LNCaP clone FGC (cell line): ENCODE measurements around the genes MIER3, PLK2 and RAB3C.

DNA sequence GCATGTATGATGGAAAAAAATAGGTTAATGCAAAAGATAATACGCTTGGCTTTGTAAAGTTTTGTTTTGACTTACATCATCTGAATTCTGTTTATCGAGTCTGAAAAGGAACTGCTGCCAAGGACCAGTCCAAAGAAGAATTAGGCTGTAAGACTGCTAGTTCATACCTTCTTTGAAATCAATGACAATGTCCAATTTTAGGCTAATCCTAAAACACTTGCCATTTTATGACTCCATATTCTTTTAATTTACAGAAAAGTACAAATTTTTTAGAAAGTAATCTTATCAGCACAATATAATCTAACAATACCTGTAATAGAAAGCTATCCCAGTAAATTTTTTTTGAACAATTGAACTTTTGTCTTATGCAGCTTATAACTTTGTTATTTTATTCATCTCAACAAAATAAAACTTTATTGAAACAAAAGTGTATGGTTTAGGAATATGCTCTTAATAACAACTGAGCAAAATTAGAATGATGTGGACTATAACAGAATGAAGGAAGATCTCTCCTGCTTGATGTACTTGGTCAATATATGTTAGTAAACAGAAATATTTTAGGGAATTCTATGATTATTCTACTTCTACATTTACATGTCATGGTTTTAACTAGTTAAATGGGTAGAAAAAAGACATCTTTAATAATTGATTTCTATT is 57.2 kb downstream of the IL6ST start:
- RRBS, 2 experiments, result no CpG with 5 or more reads among the region's 2 CpGs

- RRBS, 2 experiments, result no CpG with 5 or more reads among the region's 10 CpGs
Measured at GRCh38 chr5:55977757-55978512, 16.8 kb downstream of the IL6ST start.

DNA sequence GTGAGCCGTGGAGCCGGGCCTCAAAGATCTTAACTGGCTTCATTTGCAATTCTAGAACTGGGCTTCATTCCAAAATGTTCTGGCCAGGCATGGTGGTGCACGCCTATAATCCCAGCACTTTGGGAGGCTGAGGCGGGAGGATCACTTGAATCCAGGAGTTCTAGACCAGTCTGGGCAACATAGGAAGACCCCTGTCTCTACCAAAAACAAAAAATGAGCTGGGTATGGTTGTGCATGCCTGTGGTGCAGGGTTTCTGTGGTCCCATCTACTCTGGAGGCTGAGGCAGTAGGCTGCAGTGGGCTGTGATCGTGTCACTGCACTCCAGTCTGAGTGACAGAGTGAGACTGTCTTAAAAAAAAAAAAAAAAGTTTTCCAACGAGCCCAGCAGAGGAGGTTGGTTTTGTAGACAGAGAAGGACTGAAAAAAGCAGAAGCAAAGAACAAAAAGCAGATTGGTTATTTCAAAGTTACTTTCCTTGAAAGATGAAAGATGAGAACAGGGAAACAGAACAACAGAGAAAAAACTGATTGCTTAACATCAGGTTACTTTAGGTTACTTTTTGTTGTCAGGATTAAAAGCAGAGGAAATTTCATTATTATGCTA is 78.2 kb downstream of the ANKRD55 start:
- RRBS, 2 experiments, result no CpG with 5 or more reads among the region's 6 CpGs

DNA sequence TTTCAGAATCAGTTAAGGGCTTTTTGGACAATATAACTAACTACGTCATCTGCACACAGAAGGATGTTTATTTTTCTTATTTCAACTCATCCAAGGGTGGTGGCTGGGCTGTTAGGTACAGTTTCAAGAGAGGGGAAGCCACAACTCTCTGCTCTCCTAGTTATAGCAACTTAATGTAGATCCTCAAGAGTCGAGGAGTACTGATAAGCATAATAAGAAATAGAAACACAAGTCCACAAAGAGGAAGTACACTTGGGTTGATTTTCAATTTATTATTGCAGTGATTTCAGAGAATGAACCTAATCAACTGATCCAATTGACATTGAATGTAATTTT is 65.5 kb downstream of the ANKRD55 start:
- RRBS, 2 experiments, result no CpG with 5 or more reads among the region's 2 CpGs

DNA sequence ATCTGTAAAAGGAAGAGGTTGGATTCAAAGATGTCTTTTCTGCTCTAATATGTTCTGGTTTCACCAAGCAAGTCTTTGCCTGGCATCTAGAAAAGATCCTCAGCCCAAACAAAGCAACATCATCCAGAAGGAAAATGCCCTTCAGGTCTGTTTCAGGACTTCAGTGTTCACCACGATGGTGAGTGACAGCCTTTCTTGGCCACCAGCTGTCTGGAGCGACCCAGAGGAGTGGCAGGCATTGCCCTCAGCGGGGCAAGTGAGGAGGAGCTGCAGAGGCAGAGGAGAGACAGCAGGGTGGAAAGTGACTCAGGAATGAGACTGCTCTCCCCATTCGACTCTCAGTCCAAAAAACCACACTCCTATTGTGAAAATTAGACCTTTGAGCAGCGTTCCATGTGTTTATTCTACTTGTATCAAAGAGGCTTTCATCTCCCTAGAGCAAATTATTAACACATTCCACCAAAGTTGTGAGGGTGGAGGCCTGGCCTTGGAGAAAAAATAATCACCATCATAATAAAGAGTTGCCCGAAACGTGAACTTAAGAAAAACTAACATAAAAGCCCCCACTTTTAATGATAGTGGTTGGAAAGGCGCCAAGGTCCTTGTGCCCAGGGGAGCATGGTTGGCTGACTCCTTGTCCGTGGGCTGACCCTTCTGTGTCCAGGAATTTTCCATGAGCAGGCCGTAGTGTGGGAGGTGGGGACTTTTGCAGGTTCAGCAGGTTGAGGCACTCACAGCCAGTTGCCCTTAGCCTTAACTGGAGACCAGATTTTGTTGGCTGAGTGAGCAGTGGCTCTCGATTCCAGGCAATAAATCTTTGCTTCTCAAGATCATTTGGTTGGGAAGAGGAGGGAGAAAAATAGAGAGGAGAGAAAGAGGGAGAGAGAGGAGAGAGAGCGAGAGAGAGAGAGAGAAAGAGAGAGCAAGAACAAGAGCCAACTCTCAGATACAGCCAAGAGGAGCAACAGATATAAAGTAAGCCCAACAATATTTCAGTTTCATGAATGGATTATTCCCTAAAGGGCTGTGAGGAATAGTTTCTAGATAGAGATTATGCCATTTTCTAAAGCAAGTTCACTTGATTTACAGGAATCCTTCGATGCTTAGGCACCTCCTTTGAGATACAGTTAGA is 125.9 kb upstream of the ANKRD55 start:
- RRBS, 2 experiments, result no CpG with 5 or more reads among the region's 13 CpGs

GRCh38 chr5:56465345-56465895 is 232.3 kb upstream of the ANKRD55 start:
- RRBS, 2 experiments, result no CpG with 5 or more reads among the region's 8 CpGs

GRCh38 chr5:56467249-56467668 is 234.1 kb upstream of the ANKRD55 start:
- RRBS, 2 experiments, result no CpG with 5 or more reads among the region's 4 CpGs

GRCh38 chr5:56481988-56482744 is 249.0 kb upstream of the ANKRD55 start:
- RRBS, 2 experiments, result no CpG with 5 or more reads among the region's 9 CpGs

DNA sequence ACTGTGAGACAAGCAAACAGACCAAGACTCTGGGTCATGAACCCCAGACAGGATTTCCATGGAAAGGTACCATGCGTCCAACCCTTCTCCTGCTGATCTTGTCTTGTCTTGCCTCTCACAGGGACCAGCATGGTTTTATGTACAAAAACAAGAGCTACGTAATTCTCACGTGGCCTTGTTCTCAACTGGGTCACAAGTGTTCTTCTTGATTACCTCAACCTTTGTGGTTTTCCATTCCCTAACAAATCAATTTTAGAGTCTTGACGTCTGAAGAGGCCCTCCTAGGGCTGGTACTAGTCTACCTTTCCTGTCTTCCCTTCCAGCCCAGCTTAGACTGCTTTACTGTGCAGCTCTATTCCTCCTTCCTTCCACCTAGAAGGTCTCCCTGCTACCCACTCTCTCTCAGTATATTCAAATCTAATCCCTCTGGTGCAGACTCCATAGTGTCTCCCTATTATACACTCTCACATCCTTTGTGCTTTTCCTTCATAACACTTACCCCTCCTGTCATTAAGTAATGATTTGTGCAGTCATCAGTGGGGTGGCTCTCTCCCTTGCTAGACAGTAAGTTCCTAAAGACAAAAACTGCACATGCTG is 176.4 kb upstream of the MAP3K1 start:
- RRBS, 2 experiments, result no CpG with 5 or more reads among the region's 4 CpGs

DNA sequence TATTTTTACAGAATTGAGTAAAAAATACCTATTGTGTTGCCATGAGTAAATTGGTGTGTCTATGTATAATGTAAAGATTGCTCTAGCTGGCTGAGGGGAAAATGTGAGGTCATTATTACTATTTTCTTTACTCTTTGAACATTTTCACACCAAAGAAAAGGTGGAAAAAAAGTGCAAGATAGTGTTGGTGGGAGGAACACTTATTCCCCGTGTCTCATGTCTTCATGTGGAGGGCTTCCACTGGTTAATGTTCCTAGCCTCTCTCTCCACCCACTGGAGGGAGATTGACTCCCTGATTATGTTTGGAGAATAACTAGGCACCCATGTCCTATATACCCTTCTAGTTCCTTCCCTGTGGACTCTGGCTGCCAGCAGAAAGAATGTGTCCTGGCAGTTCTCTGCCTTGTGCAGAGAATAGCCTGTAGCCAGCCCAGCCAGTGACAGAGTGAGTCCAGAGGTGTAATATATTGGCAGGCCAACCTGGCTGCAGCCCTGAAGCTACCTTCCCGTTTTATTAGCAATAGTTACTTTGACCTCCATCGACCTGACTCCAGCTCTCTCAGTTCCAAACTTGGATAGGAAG is 8.0 kb downstream of the SETD9 start:
- RRBS, 2 experiments, result no CpG with 5 or more reads among the region's 3 CpGs

GRCh38 chr5:56933148-56933505 is 18.8 kb downstream of the MIER3 start:
- RRBS, 2 experiments, result no CpG with 5 or more reads among the region's 2 CpGs

- RRBS, 2 experiments, result under 1 to 1% methylated on average over 33 of the region's 83 CpGs
Measured at GRCh38 chr5:56952000-56952828, at the start of gene MIER3. Gene MIER3 (minus strand): TSS chr5:56952123.

DNA sequence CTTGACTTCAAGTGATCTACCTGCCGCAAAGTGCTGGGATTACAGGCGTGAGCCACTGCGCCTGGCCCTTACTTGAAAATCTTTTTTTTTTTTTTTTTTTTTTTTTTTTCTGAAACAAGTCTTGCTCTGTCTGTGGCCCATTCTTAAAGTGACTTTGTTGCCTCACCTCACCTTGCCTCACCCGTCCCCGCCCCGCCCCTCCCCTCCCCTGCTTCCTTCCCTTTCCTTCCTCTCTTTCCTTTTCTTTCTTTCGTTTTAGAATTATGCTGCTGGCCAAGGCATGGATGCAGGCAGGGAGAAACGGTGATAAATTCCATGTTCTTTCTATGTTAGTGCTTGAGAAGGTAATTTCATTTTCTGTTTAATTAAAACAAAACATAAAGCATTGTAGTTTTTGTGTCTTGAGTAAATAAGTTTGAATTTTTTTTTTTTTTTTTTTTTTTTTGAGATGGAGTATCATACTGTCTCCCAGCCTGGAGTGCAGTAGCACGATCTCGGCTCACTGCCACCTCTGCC is 26.1 kb downstream of the GPBP1 start:
- RRBS, 2 experiments, result no CpG with 5 or more reads among the region's 10 CpGs

- RRBS, 2 experiments, result no CpG with 5 or more reads among the region's 6 CpGs
Measured at GRCh38 chr5:57566794-57567388, 84.3 kb upstream of the ACTBL2 start.

DNA sequence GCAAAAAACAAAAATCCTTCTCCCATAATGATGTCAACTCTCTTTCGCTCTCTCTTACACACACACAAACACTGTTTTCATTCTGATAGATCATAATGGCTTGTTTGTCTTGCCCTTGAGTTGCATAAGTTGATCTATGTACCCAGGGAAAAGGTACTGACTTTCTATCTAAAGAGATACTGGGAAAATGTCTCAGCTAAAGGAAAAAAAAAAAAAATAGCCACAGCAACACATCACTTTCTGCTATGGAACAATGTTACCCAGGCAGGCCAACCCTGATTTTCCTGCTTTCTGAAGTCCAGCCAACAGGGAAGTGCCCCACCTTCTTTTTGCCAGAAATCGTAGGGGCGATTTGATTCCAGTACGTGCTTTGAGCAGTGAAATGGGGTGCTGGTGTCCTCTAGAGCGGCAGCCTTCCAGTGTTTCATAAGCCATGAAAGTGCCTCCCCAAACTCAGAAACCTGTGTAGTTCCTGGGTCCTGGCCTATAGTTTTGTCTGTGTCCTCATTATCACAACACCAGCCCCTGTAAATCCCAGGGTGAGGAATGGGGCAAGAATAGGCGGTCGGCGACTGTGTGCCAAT is 212.7 kb upstream of the ACTBL2 start:
- RRBS, 2 experiments, result no CpG with 5 or more reads among the region's 8 CpGs

DNA sequence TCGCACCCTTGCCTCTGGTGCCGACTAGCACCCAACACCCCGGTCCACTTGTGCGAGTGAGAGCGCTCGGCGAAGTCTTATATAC is at the start of gene PLK2:
PLK2 (minus strand) TSS at position 54 of the 85 bp plus-strand sequence.
- RRBS, 2 experiments, result under 1 to 2% methylated on average over 3 to 7 of the region's 7 CpGs

GRCh38 chr5:58581816-58582417 is 958 bp upstream of the RAB3C start:
- RRBS, 2 experiments, result no CpG with 5 or more reads among the region's 19 CpGs

GRCh38 chr5:58582616-58583749 is at the start of gene RAB3C:
Gene RAB3C (plus strand): TSS chr5:58583075.
- RRBS, 2 experiments, result 0 to 2% methylated on average over 4 to 6 of the region's 60 CpGs

GRCh38 chr5:58999593-59000443 is 416.9 kb downstream of the RAB3C start:
- RRBS, 2 experiments, result no CpG with 5 or more reads among the region's 16 CpGs

GRCh38 chr5:59036163-59036807 is 453.4 kb downstream of the RAB3C start:
- RRBS, 2 experiments, result no CpG with 5 or more reads among the region's 3 CpGs